SK-MEL-5 (cell line): ENCODE data around the gene CCDC115.

RAMPAGE:
- cytosol, long total RNA: no peak
- long total RNA: no peak
- nucleus, long total RNA: no peak
Measured at GRCh38 chr2:128378998-128379706, 60.5 kb upstream of the HS6ST1 start.

DNA sequence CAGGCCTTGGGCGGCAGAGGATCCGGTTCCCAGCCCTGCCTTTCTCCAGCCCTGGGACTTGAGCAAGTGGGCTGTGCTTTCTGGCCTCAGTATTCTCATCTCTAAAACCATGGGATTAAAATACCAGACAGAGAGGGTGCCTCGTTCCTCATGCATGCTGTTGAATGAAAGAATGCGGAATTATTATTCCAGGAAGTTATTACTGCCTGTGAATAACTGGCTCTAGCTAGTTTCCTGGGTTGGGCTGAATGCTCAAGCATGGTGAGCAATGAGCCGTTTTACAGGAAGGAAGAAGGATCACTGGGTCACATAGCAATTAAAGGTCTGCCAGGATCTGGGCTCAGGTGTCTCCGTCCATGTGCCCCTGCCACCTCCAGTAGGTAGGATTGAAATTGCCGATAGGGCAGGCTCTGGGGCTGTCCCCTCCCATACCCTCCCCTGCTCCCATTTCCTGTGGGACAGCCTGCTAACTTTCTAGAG lies 77.2 kb upstream of the HS6ST1 start:
RAMPAGE:
- cytosol, long total RNA: no peak
- long total RNA: no peak
- nucleus, long total RNA: no peak

DNA sequence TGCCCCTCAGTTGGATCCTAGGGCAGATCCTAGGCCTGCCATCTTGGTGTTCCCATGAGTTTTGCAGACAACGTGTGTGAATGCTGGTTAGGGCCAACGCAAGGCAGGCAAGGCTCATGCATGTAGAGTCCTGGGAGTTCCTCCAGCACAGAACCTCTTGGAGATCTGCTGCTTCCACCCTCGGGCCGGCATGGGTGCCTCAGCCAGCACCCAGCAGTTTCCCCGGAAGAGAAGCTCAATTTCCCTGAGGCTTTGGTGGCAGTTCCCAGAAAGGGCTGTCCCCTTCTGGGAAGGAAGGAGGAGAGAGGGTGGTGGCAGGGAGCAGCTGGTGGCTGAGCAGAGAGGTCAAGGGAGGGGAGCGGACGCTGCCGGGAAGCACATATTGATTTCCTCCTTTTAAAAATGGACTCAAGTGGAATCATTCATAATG lies 127.7 kb upstream of the HS6ST1 start:
RAMPAGE:
- cytosol, long total RNA: no peak
- long total RNA: no peak
- nucleus, long total RNA: no peak

DNA sequence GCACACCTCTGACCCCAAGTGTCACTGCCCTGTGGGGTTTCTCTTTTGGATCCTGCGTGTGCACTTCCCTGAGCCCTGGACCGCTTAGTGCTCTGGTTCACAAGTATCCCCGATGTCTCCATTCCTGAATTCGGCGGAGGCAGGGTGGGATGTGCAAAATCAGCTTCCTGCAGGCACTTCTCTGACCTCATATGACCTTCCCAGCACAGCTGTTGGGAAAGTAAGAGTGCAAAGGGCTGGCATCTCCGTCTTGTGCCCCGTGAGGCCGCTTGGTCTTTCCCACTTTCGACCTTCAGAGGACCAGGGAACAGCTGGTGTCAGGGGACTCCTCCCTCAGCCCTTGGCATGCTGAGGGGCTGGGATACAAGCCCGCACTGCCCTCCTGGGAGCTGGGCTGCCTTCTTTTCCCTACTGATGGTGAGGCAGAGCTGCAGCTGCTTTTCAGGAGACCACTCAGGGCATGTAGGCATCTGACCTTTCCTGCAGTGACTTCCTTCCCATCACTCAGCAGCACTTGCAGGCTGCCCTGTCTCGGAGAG lies 277.1 kb upstream of the HS6ST1 start:
RAMPAGE:
- cytosol, long total RNA: no peak
- long total RNA: no peak
- nucleus, long total RNA: no peak

RAMPAGE:
- cytosol, long total RNA: no peak
- long total RNA: no peak
- nucleus, long total RNA: no peak
Measured at GRCh38 chr2:129334793-129335158, 644.7 kb upstream of the RAB6C start.

DNA sequence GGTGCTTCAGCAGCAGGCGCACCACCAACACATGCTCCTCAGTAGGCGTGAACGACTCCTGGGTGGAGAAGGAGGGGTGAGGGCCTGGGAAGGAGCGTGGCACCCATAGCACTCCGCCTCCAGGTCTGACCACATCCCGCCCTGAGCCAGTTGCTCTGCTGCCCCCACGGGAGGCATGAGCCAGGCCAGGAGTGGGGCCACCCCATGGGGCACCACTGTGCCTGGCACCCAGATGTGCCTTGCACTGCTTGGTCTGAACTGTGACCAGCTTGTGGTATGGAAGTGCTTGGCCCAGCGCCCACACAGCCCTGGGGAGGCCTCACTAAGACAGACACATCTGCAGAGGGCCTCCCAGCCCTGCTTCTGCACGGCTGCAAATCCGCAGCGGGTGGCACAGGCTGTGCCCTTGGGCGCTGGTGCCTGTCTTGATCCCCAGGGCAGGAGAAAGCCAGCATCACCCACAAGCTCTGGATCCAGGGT lies 12.5 kb upstream of the CCDC74B start:
RAMPAGE:
- cytosol, long total RNA: no peak
- long total RNA: no peak
- nucleus, long total RNA: no peak

DNA sequence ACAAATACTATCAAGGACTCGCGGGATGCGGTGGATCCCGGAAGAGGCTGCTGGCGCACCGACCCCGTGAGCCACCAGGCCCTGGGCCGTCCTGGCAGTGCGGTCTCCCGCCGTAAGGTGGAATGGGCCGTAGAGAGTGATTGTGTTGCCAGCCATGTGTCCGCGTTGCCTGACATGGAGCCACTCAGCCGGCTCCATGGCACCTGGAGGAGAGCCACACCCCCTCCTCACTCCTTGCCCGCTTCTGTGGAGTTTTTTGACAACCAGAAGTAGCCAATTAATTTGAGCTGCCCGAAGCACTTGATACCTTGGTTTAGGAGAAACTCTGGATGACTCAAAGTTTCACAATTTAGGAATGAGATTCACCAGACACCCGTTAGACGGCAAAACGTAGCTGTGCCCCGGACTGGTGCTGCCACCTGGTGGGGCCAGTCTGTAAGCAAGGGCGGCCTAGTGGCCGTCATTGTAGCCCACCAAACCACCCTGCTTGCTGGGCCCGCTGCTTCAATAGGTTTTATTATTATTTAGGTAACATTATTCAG lies 9.6 kb downstream of the CCDC115 start:
RAMPAGE:
- cytosol, long total RNA: no peak
- long total RNA: no peak
- nucleus, long total RNA: no peak

GRCh38 chr2:130341902-130342513 lies at the start of gene CCDC115:
TSS of gene CCDC115 (minus strand) at chr2:130342164.
RAMPAGE:
- cytosol, long total RNA: start-site peak on the minus strand at chr2:130342129-130342173, 348 and 49 reads in 2 replicates
- long total RNA: no peak
- nucleus, long total RNA: no peak

DNA sequence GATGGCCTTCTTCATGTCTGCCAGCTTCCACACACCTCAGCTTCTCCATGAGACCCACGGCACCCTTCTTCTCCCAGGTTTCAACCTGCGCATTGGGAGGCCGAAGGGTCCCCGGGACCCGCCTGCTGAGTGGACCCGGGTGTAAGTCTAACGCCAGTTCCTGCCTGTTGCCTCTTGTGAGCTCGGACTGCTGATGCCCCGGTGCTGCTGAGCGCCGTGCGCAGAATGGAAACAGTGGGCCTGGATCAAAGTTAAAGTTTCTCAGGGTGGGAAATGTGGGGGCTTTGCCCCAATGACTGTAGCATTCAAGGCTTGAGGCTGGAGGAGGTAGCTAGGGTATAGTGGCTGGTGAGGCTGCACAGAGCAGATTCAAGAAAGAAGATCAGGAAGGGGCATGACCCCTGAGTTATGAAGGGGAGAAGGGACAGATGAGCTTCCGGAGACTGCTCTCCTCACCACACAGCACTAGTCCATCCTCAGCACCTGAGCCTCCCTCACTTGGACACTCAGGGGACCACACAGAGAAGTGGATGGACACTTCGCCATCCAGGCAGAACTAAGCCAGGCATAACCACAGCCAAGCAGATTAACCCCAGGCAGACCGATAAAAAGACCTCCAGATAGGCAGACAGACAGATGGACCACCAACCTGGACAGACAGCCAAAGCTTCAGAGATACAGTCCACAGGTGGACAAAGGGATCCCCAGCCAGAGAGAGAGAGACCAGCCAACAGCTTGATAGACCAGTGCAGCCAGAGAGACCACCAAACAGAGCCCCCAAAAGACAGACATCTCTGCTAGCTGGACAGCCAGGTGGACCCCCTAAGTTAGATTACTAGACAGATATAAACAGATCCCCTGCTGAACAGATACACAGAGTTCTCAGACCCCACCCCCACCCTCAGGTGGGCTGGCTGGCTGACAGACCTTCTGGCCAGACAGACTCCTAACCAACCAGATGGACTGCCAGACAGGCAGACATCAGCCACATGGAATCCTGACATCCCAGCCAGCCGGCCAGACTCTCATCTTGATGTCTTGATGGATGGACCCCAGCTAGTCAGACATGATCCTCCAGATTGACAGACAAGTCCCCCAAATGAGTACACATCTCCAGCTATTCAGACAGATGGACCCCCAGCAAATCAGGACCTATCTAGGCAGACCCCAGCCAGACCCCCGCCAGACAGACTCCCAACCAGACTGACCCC lies 17.6 kb downstream of the PTPN18 start:
RAMPAGE:
- cytosol, long total RNA: no peak
- long total RNA: no peak
- nucleus, long total RNA: no peak

DNA sequence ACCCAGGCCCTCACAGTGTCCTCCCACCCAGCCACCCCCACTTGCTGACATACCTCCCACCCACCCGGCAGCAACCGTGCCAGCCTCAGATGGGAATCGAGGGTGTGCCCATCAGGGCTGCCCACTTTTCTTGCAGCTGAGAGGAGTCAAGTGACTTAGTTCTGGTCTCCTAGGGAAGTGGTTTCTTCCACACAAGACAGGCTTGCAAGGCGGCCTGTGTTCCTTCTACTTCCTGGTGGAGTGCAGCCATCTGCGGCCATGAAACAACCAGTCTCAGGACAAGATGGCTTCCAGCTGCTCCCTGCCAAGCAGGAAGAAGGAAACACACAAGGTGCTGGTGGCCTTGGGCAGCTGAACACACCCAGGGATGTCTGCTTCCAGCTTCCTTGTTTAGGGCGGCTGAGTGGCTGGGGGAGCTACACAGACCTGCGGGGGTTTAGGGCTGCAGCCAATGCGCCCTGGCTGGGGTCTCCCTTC lies 34.6 kb downstream of the PTPN18 start:
RAMPAGE:
- cytosol, long total RNA: no peak
- long total RNA: no peak
- nucleus, long total RNA: no peak

DNA sequence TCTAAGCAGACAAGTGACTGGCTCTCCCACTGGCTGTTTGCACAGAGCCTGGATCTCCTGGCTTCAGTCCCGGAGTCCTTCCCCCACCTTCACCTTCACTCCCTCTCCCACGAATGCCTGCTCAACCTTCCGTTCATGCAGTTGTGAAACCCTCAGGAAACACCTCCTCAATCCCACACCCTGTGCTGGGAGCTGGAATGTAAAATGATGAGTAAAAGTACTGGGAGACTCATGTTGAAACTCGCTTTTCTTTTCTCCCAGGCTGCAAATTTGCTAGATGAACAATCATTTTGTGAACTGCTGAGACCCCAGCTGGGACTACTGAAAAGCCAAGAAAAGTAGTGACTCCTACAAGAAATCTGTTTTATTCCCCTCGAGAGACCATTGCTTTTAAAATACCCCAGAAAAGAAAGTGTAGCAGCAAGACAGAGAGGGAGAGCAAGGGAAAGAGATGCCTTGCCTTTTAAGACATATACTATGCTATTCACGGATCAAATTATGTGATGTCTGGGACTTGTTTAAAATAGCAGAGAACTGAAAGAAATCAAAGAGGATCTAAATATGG lies 75.9 kb downstream of the FAM168B start:
RAMPAGE:
- cytosol, long total RNA: no peak
- long total RNA: no peak
- nucleus, long total RNA: no peak

RAMPAGE:
- cytosol, long total RNA: no peak
- long total RNA: no peak
- nucleus, long total RNA: no peak
Measured at GRCh38 chr2:131055500-131056152, 37.6 kb downstream of the FAM168B start.

GRCh38 chr2:131402564-131403197 lies 38.7 kb upstream of the RAB6D start:
RAMPAGE:
- cytosol, long total RNA: no peak
- long total RNA: no peak
- nucleus, long total RNA: no peak

DNA sequence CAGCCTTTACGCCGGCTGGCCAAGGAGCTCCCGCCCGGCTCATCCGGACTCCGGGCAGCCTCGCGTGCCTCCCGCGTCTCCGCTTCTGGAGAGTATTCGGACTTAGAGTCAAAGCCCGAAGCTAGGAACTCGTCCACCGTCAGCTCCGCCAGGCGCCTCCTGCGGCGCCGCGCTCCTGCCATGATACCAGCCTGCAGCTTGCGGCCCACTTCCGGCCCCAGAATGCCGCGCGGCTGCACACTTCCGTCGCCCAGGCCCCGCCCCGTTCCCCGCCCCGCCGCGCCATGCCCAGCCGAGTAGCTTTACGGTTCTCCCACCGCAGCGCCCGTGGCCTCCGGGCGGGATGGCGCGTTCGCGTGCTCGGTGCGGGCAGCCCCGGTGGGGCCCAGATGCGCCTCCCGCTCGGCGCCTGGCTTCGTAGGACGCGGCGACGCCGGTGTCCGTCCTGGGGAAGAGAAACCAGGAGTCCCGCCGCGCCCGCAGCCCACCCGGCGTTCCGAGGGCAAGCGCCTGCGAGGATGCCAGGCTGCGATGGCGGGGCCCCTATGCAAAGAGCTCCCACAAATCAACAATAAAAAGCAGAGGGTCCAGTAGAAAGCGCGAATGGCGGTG lies 31.1 kb upstream of the TUBA3D start:
RAMPAGE:
- cytosol, long total RNA: no peak
- long total RNA: no peak
- nucleus, long total RNA: no peak

RAMPAGE:
- cytosol, long total RNA: no peak
- long total RNA: no peak
- nucleus, long total RNA: no peak
Measured at GRCh38 chr2:131543439-131544242, 16.0 kb downstream of the CCDC74A start.

RAMPAGE:
- cytosol, long total RNA: no peak
- long total RNA: no peak
- nucleus, long total RNA: no peak
Measured at GRCh38 chr2:131673867-131674360, 146.2 kb downstream of the CCDC74A start.

GRCh38 chr2:131683093-131683304 lies 155.3 kb downstream of the CCDC74A start:
RAMPAGE:
- cytosol, long total RNA: no peak
- long total RNA: no peak
- nucleus, long total RNA: no peak

RAMPAGE:
- cytosol, long total RNA: no peak
- long total RNA: no peak
- nucleus, long total RNA: no peak
Measured at GRCh38 chr2:132162125-132162549, 385 bp upstream of the ANKRD30BL start.

DNA sequence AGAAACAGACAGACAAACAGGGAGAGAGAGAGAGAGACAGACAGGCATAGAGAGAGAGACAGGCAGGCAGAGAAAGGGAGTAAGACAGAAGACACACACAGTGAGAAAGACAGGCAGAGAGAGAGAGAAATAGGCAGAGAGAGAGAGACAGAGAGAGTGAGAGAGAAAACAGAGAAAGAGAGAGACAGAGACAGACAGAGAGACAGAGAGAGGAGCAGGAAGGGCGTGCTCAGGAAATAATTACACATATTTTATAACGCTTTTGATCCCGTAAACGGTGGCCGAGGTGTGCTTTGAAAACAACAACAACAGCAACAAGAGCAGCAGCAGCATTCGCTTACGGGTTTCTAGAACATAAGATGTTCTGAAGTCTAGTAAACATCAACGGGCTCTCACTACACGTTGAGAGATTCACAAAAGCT lies 105.5 kb upstream of the ANKRD30BL start:
RAMPAGE:
- cytosol, long total RNA: no peak
- long total RNA: no peak
- nucleus, long total RNA: no peak

DNA sequence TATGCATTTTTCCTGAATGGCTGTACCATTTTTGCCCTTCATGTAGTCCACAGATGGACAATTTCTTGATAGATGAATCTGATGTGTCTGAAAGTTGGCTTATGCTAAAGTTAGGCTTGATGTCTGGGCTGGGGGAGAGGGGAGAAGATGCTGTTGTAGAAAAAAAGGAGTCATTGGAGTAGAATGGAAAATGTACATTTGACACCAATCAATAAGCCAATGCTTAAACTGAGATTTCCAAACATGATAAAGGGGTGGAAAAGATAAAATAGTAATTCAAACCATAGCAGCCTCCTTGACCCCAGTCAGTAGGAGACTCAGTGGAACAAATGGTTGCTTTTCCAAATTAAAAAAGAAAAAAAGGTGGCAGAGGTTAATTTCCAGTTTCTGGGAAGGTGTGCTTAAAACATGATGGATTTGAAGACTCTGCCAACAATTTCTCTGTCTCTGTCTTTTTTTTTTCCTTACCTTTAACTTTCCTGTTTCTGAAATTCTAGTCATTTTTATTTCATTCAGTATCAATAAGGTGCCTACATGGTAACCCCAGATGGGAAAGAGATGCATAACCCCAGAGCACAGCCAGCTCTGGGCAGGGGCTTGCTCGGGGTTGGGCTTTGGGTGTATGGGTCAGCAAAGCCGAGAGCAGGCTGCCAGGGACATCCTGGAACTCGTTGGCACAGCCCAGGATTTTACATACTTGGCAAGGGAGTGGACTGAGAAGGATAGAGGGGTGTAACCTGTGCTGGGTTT lies 43.8 kb downstream of the GPR39 start:
RAMPAGE:
- cytosol, long total RNA: no peak
- long total RNA: no peak
- nucleus, long total RNA: no peak